Sternocleidomastoid (tissue), 1 donor: ENCODE measurements around a stretch of chr9.

GRCh38 chr9:127875904-127876502 lies 1.5 kb downstream of the AK1 start:
- PRO-cap = no peak

GRCh38 chr9:127898733-127899506 lies 483 bp downstream of the ST6GALNAC6 start:
- PRO-cap = bidirectional peak, plus-strand start at chr9:127899124, minus-strand start at chr9:127898959

GRCh38 chr9:127918220-127918647 lies 1.4 kb upstream of the ST6GALNAC4 start:
- PRO-cap = no peak

- PRO-cap = no peak
Observed at GRCh38 chr9:127967824-127968569, 12.8 kb downstream of the EEIG1 start.

DNA sequence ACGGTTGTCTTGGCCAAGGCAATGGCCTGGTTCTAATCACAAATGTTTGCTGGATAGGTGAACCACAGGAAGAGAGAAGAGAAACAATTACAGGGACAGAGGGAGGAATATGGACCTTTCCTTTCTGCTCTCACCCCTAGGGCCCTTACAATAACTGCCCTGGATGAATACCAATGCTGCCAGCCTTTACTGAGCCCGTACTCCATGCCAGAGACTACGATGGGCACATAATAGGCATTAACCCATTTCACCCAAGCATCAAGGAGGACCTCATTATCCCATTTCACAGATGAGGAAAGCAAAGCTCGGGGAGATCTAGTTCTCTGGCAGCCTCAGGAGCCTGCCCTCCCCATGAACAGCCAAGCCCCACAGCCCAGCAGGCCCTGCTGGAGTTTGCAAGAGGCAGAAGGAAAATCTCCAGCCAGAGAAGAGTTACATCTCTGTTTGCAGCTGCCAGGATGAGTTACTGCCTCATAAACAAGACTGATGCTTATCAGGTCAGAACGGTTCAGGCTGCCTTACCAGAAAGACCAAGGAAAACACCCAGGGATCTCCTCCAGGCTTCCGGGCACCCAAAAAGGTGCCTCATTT lies 11.4 kb downstream of the EEIG1 start:
- PRO-cap = no peak

DNA sequence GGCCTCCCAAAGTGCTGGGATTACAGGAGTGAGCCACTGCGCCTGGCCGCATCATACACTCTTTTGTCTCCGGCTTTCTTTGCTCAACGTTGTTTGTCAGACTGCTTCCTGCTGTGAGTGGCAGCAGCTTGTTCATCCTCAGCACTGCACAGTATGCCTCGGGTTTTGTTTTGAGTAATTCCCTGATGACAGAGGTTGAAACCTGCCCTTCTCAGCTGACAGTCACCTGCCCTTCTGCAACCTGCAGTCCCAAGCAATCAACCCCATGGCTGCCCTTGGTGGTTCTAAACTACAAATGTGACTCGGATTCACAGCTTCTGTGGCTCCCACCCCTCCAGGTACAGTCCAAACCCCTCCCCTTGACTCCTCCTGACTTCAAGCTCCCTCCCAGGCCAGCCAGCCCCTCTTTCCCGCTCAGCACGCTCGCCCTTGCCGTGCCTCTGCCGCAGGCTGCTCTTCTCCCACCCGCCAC lies 10.4 kb downstream of the EEIG1 start:
- PRO-cap = no peak

DNA sequence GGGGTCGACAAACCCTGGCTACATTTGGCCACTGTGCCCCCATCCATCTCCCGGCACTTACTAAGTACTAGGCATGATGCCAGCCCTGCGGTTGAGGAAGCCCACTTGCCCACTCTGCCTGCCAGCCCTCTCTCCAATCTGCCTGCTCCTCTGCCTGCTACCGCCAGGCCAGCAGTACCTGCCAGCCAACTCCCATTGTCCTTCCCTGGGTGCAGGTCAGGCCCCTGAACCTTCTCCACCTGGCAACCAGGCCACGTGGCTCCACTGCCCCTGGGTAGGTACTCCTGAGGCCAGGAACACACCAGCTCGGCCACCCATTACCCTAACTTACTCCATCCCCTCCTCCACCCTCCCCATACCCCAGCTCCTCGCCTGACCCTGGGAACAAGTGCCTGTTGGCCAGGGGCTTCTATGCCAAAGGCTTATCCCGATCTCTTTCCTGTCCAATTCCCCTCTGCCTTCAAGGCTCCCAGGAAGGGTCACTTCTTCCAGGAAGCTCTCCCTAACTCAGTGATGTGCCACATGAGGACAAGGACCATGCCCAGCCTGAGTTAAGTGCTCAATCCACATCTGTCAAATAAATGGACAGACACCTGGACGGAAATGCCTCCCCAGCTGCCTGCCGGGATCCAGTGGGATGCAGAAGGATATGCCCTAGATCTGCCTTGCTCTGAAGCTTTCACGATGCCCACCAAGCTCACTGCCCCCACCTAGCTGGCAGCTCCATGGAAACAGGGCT lies 6.6 kb downstream of the EEIG1 start:
- PRO-cap = no peak

- PRO-cap = no peak
Observed at GRCh38 chr9:128030790-128031505, 36.2 kb downstream of the NAIF1 start.

GRCh38 chr9:128043385-128044110 lies 23.6 kb downstream of the NAIF1 start:
- PRO-cap = no peak

DNA sequence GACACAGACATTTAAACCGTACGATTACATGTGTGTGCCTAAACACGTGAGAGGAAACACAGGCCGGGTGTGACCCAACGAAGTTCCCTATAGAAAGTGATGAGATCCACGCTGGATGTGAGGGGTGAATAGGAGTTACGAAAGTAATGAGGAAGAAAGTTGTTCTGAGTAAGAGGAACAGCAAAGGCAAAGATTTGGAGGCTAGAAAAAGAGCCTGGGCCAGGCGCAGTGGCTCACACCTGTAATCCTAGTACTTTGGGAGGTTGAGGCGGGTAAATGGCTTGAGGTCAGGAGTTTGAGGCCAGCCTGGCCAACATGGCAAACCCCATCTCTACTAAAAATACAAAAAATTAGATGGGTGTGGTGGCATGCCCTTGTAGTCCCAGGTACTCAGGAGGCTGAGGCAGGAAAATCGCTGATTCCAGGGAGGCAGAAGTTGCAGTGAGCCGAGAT lies 13.4 kb downstream of the NAIF1 start:
- PRO-cap = no peak

GRCh38 chr9:128056924-128057887 lies 9.9 kb downstream of the NAIF1 start:
- PRO-cap = no peak

DNA sequence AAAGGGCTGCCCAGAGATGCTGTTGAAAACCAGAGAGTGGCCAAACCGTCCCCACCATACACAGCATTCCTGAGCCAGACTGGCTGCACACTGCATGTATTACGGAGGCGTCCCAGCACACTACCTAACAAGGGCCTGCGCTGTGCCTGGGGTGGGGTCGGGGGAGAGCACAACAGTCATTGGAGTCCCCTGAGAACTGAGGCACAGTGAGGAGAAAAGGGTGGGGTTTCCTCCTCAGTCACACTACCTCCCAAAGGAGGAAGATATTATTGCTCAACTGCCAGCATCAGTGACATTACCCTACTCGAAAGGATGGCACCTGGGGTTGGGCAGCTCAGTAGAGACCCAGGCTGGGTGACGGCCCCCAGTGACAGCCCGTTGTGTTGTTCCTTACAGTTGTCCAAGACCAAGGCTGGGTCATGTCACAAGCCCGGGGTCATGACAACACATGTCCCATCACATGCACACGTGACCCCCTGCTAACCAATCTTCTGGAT lies 4.4 kb downstream of the NAIF1 start:
- PRO-cap = no peak

GRCh38 chr9:128069161-128069796 lies 1.2 kb downstream of the SLC25A25 start:
- PRO-cap = no peak

GRCh38 chr9:128077948-128078213 lies 9.8 kb downstream of the SLC25A25 start:
- PRO-cap = no peak

- PRO-cap = no peak
Observed at GRCh38 chr9:128101584-128102156, 25.9 kb downstream of the PTGES2 start.

DNA sequence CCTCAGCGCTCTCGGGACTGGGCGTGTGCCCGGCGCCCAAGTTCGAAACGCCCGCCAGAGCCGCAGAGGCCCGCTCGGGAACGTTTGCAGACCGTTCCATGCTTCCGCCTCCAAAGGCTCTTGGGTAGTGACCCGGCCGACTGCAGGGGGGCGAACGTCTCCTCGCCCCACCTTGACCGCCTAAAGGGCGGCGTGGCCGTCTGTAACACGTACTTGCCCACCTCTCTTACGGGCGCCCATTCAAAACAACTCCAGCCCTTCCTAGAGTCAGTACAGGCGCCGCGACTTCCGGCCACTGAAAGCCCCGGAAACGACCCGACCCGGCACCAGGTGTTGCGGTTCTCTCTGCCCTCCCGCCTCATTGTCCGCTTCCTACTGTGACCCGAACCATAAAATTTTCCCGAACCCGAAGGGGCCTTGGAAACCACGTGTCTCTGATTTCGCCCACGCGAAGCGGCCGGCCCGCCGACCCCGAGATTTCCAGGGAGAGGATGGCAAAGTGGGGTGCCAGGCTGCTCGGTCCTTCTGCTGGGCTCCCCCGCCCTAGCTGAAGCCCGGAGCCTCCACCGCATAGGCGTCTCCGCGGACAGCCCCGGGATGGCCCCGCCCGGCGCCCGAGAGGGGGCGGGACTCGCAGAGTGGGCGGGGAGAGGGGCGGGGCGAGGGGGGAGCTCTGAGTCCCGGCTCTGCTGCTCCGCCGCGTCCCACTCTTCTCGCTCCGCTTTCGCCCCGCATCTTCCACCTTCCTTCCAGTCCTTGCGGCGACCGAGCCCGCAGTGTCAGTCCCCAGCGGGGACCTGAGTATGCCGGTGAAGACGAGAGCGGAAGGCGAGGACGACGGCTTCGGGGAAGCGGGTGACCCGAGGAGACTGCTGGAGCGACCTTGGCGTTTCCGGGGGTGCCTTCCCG lies 567 bp upstream of the PTGES2 start:
- PRO-cap = bidirectional peak, plus-strand start at position 676 of the sequence, minus-strand start at position 591 of the sequence

DNA sequence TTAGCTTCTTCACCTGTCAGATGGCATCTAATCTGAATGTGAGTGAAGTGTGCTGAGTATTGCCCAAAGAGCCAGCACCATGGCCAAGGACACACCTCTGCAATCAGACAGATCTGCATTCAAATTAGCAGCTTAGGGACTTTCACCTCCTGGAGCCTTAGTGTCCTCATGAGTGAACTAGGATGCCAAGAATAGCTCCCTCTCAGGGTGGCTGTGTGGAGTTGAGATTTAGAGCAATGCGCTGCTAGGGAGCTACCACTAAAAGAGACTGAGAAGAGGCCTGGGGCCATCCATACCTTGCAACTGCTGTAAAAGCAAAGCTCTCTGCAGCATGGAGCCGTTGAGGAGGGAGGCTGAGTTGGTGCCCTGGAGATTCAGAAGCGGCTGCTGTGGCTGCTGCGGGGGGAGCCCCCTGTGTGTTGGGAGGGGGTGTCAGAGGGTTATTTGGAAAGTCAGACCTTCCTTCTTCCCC lies 1.3 kb downstream of the CIZ1 start:
- PRO-cap = no peak

GRCh38 chr9:128192823-128193614 lies 1.6 kb upstream of the CIZ1 start:
- PRO-cap = bidirectional peak, plus-strand start at chr9:128192972, minus-strand start at chr9:128192884; bidirectional peak, plus-strand start at chr9:128193383, minus-strand start at chr9:128193261

GRCh38 chr9:128249665-128250841 lies 25.8 kb downstream of the GOLGA2 start:
- PRO-cap = no peak

- PRO-cap = no peak
Observed at GRCh38 chr9:128270783-128271410, 4.9 kb downstream of the GOLGA2 start.